H9 (cell line): ENCODE data around the genes MAGEE2, TAF9B, P2RY10 and GPR174.

DNA sequence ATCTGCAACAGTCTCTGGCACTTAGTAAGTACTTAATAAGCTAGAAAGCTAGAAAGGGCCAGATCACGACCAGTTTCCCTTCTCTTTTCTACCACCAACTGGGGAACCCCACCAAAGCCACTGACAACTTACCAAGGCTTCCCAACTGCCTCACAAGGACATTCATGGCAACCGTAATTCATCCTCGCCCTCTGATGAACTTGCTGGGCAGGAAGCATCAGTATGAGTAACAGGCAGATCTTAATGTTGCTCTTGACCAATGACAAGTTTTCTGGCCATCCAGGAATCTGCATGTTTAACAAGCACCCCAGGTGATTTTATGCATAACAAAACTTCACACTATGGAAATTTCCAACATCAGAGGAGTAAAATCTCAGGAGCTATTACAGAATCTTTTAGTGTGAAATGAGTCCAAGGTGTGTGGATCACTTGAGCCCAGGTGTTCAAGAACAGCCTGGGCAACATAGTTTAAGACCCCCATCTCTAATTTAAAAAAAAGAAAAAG is 23.1 kb upstream of the ZCCHC13 start:
- PRO-cap, result no peak

- PRO-cap, result bidirectional peak, plus-strand start at chrX:74290679, minus-strand start at chrX:74290678
These were observed 13.6 kb upstream of the ZCCHC13 start for GRCh38 chrX:74290270-74290873.

DNA sequence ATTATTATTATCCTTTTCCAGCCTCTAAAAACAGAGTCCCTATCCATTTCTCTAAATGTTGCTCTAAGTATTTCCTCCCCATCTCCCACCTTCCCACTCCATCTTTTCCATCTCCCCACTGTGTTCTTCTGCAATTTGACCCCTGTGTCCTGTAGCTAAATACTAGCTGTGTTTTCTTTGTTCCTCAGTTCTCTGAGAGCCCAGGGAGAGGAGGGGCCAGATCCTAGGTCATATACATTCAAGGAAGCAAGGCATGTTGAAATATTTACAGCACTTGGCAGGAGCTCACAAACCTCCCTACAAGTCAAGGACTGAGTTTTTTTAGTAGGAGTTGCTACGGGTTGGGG is 10.5 kb downstream of the SLC16A2 start:
- PRO-cap, result unidirectional peak, plus-strand start at position 187 of the sequence

DNA sequence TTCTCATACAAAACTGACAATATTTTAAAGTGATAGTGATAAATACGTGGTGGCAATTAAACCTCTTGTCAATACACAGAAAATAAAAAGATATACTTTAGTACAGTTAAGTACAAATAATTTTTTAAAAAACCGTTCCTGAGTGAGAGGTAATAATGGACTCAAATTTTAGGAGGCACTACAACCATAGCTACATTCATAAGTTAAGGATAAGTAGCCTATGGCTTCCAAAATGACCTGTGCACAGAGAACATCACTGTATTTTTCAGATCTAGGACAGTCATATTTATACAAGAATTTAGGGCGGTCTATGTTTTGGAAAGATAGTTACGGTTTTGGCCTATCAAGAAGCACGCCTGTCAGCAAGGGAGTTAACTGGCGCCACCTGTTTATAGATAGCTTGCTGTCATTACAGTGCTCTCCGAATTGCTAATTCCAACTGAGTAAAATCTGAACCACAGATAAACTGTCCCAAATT is 775 bp downstream of the ABCB7 start:
- PRO-cap, result no peak

- PRO-cap, result no peak
These were observed 32.7 kb upstream of the ABCB7 start for GRCh38 chrX:75188696-75189192.

DNA sequence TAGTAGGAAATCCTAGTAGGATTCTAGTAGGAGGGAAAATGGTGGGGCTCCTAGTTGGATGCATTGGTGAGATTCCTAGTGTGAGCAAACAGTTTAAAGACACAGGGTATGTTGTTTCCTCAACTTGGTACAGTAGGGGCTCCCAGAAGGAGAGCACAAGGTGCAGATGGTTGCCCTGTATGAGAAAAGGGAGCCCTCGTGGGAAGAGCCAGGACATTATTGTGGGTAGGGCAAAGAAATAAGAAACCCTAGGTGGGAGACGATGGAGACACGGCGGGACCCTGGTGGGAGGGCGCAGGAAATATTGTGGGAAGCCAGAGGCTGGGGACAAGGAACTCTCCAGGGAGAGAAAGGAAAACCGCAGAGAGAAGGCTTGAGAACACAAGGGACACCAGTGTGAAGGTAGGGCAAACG is 404 bp downstream of the ZDHHC15 start:
- PRO-cap, result bidirectional peak, plus-strand start at position 130 of the sequence, minus-strand start at position 83 of the sequence; bidirectional peak, plus-strand start at position 317 of the sequence, minus-strand start at position 305 of the sequence

GRCh38 chrX:75784946-75785437 is at the start of gene MAGEE2:
MAGEE2 (minus strand) TSS chrX:75785254.
- PRO-cap, result no peak

- PRO-cap, result no peak
These were observed 81.5 kb downstream of the MAGEE1 start for GRCh38 chrX:76509023-76509494.

- PRO-cap, result bidirectional peak, plus-strand start at chrX:76841122, minus-strand start at chrX:76841027
These were observed 413.4 kb downstream of the MAGEE1 start for GRCh38 chrX:76840836-76841449.

DNA sequence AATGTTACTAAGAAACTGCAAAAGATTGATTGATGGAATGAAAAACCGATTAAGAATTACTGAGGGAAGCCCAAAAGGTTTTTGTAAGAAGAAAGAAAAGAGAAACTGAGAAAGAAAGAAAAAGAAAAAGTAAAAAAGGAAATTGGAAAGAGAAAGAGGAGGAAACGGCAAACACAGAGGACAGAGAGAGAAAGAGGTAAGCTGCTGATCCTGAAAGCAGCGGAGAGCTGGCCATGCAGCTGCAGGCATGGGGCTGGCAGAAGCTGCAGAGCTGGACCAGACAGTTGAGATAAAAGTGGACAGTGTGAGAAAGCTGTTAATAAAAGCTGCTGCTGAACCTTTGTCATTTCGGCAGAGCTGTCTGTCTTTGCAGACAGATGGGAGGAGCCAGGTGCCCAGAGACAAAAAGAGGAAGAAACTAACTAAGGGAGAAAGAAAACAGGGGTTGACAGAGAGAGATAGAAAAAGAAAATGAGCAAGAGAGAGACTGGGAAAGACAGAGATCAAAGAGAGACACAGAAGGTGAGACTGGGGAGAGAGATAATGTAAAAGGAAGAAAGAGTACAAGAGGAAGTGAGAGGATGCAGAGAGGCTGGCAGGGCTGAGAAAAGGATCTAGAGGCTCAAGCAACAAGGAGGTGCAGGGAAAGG is 377.0 kb upstream of the FGF16 start:
- PRO-cap, result no peak

DNA sequence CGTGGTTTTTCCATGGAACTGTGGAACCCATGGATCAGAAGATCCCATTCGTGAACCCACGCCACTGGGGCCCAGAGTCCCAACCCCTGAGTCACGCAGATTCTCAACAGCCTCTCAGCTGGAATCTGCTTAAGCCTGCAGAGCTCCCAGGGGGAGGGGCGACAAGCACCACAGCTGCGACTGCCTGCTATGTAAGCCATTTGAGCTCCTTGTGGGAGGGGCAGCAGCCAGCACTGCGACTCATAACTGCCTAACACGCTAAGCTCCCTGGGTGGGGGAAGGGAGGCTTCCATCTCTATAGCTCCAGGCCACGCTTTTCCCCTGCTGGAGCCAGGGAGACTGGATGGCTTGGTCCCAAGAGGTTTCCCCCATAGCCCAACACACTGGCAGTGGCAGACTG is 47.0 kb downstream of the FGF16 start:
- PRO-cap, result bidirectional peak, plus-strand start at position 315 of the sequence, minus-strand start at position 105 of the sequence

GRCh38 chrX:77651996-77652513 is 134.0 kb downstream of the ATRX start:
- PRO-cap, result no peak

DNA sequence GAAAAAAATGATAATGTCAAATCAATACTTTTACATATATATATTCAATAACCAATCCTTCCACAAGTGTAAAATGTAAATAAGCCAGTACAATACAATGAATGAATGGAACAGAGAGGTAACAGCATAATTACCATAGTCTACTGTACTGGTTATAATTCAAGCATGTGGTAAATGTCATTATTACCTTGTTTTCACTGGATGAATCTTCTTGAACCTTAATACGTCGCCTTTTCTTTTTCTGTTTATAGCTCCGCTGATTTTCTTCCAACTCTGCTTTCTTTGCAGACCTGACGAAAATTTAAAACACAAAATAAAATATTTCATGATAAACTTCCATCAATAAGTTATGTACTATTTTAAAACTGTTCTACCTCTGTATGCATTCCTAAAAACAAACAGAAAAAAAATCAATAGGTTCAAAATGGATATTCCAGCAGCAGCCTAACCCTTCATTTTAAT is 132.1 kb downstream of the ATRX start:
- PRO-cap, result no peak

DNA sequence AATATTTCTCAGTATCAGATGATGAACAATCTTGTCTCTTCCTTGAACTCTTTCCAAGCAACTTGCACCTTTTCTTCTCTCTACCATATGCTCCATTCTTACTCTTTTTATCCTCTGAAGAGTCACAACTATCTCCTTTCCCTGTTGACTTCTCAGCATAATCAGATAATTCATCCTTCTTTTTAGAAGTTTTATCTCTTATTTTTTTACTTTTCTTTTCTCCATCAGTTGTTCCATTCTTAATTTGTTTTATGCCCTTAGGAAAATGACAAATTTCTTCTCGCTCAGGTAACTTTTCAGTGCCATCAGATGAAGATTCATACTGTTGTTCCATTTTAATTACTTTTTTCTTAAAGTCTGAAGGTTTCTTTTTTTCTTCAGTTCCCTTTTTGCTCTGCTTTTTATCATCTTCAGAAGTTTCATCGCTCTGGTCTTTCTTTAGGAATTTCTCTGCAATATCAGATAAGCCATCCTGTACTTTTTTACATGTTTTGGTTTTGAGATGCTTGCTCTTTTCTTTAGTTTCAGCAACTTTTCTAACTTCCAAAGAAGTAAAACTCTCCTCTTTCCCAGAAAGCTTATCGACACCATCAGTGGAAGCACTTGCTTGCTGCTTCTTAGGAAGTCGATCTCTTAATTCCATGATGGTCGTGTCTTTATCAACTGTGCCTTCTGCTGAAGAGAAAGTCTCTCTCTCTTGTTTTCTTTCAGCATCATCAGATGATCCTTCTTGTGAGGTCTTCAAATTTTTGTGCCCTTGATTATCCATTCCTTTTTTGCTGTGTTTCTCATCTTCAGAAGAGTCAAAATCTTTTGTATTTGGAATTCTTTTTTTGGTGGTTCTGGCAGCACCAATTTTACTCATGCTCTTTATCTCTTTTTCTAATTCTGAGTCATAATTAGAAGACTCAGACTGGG is 103.8 kb downstream of the ATRX start:
- PRO-cap, result no peak

DNA sequence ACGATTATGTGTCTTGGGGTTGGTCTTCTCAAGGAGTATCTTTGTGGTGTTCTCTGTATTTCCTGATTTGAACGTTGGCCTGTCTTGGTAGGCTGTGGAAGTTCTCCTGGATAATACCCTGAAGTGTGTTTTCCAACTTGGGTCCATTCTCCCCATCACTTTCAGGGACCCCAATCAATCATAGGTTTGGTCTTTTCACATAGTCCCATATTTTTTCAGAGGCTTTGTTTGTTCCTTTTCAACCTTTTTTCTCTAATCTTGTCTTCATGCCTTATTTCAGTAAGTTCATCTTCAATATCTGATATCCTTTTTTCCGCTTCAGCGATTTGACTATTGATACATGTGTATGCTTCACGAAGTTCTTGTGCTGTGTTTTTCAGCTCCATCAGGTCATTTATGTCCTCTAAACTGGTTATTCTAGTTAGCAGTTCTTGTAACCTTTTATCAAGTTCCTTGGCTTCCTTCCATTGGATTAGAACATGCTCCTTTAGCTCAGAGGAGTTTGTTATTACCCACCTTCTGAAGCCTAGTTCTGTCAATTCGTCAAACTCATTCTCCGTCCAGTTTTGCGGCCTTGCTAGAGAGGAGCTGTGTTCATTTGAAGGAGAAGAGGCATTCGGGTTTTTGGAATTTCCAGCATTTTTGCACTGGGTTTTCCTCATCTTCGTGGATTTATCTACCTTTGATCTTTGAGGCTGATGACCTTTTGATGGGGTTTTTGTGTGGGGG is 31.1 kb downstream of the ATRX start:
- PRO-cap, result no peak

DNA sequence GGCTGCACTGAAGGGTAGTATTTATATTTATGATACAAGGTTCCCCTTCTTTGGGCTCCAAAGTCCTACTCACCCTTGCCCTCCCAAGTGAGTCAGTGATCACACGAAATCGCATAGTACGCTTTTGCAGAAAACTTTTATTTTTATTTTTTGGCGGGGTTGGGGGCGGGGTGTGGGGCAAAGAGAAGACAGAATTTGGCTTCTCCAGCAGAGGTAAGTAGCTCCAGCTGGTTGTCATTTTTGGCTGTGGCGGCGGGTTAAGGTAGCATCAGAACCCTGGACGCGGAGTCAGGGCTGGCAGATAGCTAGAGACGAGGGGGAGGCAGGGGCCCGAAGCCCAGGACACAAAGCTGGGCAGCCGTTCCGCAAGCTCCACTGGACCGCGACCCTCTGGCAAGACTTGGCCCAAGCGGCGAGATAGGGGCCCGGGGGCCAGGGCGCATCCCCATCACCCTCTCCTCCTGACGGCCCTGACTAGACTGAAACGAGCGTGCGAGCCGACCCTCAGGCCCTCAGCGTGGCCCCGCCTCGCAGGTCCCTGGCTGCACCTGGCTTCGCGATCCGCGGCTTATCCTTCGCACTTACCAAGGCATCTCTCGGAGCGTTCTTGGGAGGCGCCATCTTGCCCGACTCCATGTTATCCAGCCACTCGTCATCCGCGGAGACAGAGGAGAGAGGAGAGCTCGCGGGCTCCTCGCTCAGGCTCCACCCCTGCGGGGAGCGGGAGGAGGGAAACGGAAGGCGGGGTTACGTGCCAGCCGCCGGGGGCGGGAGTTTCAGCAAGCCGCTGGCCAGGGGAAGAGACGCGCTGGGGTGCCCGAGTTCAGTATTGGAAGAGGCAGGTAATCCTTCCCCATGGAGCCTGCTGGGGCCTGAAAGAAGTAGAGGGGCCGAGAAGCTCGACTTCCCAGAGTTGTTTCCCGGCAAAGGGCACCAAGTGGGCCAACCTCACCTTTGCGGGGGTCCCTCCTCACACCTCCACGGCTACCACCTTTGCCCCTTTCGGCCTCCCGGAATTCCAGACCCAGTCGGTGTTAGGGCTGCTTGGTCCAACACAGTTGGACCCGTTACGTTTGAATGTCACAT is at the start of gene TAF9B:
TSS of gene TAF9B (minus strand) at position 675 of the 1,086 bp plus-strand sequence.
- PRO-cap, result bidirectional peak, plus-strand start at position 300 of the sequence, minus-strand start at position 303 of the sequence; bidirectional peak, plus-strand start at position 408 of the sequence, minus-strand start at position 392 of the sequence; bidirectional peak, plus-strand start at position 773 of the sequence, minus-strand start at position 660 of the sequence

- PRO-cap, result no peak
These were observed 5.9 kb downstream of the RTL3 start for GRCh38 chrX:78653113-78653773.

DNA sequence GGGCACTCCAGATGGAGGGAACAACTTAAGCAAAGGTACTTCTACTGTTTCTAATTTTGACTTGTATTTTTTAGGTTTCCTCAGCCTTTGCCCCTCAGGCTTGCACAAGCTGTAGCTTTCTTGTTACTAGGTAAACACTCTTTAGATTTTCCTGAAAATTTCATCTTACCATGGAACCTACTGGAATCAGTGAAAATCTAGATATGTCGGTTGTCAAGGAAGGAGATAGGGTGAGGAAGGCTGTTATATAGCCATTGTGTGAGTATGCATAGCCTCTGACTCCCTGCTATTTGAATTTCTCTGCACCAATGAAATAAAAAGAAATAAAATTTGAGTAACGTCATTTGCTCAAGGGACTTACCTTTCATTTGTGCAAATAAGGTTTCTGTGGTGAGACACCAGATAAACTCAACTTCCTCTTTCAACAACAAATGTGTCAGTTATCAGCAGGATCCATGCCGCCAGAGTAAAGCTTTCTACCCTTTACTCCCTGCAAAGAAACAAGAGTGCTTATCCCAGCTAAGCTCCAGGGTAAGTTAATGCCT is at the start of gene P2RY10:
TSS of gene P2RY10 (plus strand) at position 427 of the 545 bp plus-strand sequence.
- PRO-cap, result no peak

DNA sequence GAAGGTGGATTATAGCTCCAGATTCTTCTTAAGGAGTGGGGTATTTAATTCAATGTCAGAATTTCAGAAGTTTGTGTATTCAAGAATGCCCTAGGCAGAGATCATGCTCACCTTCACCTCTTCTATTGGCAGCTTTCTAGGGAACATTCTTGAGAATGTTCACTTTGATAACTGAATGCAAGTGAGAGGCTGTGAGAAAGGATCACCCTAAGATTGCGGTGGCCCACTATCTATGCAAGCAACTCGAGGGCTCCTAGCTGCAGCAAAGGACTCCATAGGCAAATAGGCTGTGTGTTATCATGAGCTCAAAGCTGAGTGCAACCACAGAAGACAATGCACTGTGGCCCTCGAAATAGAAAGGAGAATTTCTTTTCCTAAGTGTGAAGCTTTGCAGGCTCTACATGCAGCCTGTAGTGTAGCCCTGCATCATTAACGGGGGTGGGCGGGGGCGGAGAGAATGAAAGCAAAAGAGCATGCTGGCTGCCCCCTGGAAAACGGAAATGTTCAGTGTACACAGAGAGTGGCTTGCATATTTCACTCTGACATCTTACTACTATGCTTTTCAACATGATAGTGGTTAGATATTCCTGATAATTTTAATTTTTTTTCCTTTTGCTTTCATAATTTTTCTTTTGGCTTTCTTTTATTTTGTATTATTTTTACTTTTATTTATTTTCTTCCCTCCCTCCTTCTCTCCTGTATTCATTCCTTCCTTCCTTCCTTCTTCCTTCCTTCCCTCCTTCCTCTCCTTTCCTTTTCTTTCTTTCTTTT is at the start of gene GPR174:
TSS of gene GPR174 (plus strand) at position 507 of the 771 bp plus-strand sequence.
- PRO-cap, result no peak

GRCh38 chrX:79167442-79167956 is 23.0 kb downstream of the GPR174 start:
- PRO-cap, result no peak